Measurements from ENCODE around the genes AMY1A, GPSM2 and PSRC1.

DNA sequence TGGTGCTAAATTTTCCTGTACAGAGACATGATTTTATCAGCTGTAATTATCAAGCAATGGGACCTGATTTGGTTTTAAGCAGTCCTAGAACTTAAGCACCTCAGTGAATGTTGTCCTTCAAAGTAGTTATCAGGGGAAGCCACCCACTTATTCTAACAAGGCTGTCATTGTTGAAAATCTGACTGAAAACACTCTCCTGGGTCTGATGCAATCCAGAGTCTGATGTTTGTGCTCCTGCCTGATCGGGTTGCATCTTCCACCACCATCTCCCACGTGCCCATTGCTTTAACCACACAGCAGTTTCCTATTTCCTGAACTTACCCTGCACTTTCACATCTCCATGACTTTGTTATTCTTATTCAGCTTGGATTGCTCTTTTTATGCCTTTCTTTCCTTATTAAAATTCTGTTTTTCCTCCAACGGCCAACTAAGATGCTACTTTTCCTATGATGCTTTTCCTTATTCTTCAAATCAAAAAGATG lies 54.9 kb downstream of the S1PR1 start:
- RRBS, result no CpG with 5 or more reads among the region's 3 CpGs

DNA sequence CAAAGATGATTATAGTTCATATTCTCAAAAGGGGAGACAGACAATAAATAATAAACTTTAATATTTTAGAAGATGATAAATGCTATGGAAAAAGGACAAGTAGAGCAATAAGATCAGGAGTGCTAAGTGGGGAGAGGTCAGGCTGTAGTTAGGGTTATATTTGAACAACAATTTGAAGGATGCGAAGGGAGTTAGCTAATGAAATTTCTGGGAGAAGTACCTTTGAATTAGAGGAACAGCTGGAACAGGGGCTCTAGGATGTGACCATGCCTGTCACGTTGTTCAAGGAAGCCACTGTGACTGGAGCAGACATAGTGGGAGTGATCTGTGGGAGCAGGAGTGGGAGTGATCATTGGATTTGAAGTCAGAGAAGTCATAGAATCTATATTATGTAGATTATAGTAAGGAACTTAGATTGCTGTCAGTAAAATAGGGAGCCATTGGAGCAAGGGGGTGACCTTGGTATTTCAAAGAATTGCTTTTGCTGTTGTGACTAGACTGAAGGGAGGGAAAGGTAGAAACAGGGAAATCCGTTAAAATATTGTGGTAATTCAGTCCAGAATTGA lies 4.8 kb downstream of the RNPC3 start:
- RRBS, result no CpG with 5 or more reads among the region's 3 CpGs

- RRBS, result no CpG with 5 or more reads among the region's 10 CpGs
These were observed at the start of gene AMY1A for GRCh38 chr1:103655499-103655932. TSS of gene AMY1A (plus strand) at chr1:103655760.

DNA sequence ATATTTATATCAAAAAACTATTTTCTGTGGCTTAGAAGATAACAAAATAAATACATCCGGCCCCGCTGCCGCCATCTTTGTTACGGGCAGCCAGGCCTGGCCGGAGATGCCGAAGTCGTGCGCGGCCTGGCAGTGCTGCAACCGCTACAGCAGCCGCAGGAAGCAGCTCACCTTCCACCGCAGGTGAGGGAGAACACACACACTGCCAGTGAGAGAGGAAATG lies 323.1 kb downstream of the AMY1C start:
- RRBS, result 100% methylated on average over 3 of the region's 12 CpGs

GRCh38 chr1:106447701-106448350 lies 608.6 kb upstream of the PRMT6 start:
- RRBS, result no CpG with 5 or more reads among the region's 2 CpGs

DNA sequence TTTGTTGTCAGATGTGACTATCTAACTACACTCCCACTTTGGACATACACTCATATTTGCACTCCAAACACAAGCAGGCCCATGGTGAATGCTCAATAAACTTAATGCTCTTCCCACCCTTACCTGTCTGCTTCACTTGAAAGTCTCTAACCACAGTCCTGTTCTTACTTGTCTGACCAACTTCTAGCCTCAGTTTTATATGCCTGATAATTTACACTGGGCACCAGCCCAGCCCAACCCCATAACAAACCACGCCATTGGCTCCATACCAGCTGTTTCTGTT lies 395.4 kb downstream of the NTNG1 start:
- RRBS, result no CpG with 5 or more reads among the region's 1 CpG

GRCh38 chr1:107738593-107739223 lies 226.3 kb downstream of the VAV3 start:
- RRBS, result no CpG with 5 or more reads among the region's 3 CpGs

DNA sequence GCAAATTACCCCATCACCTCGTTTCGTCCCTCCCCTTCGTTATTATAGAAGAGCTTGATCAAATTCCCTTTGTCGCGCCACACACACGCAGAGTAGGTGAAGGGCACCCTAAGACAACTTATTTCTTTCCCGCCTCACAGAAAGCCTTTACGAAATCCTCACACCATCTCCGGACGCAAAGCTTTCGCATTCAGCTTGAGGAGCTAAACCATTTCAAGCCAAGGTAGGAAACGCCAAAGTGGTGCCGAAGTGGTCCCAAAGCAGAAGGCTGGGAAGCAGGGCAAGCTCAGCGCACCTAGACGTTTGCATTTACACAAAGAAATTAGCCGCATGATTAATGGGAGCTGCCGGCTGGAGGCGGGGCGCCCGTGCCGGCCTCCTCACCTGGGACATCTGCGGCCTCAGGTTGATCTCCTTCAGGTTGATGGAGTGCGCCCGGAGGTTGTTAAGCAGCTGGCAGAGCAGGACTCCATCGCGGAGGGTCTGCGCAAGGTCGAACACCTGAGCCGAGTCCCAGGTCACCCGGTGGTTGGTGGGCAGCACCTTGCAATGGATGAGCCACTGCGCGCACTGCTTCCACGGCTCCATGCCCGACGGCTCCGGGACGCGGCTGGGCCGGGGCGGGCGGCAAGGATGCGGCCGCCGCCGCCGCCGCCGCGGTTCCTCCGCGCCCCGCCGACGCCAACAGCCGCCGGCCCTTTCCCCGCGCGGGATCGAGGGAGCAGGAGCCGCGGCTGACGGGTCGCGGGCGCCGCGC lies 520 bp downstream of the VAV3 start:
- RRBS, result 2% methylated on average over 37 of the region's 68 CpGs

DNA sequence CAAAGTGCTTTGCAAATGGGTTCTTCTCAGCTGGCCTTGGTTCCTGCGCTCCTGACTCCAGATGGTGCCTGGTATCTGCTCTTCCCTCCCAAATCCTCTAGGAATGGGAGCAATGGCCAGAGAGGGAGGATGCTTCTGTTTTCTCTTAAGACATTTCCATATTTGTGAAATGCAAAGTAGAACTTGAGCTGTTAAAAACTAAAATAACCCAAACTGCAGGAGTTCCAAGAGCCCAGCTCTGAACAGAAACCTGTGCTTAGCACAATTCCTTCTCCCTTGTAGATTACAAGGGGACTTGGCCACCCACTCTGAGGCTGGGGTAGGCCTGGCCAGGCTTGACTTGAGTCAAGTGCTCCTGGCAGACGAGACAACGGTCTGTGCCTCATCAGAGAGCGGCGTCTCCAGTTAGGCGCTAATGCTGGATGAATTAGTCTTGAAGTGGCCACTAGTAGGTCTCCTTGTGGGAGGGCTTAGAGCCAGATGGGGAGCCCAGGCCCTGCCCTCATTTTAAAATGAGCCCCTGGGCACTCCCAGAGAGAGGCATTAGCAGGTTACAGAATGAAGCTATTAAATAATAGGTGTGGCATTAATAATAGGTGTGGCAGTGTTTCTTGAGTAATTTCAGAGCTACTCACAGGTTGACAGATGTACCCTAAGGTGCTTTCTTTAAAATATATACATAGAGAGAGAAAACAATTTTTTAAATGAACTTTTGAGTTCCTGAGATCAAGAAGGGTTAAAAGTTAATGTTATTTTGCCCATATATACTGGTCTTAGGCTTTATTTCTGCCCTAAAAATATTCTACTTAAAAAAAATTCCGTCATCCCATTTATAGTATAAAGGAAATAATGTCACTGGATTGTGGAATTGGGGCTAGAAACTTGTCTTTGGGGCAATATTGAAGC lies 1.1 kb downstream of the EEIG2 start:
- RRBS, result no CpG with 5 or more reads among the region's 7 CpGs

GRCh38 chr1:108645452-108646183 lies 15.3 kb downstream of the HENMT1 start:
- RRBS, result no CpG with 5 or more reads among the region's 10 CpGs

DNA sequence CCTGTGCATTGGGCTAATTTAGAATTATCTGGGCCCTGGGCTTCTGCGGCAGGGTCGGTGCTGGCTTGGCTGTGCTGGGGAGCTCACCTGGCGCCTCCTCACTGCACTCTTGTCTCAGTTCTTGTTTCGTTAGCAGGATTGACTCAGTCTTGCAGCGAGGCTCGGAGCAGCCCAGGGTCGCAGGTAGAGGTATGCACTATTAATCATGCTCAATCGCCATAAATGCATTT lies 1.3 kb downstream of the PRPF38B start:
- RRBS, result no CpG with 5 or more reads among the region's 8 CpGs

DNA sequence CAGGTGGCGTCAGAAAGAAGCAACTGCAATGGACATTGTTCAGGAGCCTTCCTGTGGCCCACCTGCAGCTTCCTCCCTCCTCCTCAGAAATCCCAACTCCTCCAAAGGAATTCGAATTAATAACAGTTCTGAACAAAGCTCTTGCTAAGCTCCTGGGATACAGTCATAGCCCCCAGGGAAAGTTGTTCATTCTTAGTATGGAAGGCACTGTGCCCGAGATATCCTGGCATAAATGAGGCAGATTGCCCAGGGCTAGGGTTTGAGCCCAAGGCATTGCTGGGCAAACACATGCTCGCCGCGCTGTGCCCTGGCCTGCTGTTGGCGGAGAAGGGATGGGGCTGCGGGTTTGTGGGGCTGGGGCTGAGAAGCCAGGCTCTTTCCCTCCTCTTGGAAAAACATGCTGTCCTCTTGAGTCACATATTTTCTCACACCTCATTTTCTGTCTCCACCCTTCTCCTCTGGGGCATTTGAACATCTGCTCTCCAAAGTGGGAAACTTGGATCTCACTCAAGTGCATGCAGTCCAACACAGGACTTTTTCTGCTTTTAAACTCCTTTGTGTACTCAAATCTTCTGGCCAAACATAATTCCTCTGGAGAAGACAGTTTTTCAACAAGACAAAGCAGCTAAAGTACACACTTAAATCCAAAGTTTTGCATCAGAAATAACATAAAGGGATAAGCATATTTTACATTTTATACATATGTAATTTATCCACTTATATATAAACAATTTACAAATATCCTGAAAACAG lies 28.4 kb downstream of the AKNAD1 start:
- RRBS, result no CpG with 5 or more reads among the region's 8 CpGs

DNA sequence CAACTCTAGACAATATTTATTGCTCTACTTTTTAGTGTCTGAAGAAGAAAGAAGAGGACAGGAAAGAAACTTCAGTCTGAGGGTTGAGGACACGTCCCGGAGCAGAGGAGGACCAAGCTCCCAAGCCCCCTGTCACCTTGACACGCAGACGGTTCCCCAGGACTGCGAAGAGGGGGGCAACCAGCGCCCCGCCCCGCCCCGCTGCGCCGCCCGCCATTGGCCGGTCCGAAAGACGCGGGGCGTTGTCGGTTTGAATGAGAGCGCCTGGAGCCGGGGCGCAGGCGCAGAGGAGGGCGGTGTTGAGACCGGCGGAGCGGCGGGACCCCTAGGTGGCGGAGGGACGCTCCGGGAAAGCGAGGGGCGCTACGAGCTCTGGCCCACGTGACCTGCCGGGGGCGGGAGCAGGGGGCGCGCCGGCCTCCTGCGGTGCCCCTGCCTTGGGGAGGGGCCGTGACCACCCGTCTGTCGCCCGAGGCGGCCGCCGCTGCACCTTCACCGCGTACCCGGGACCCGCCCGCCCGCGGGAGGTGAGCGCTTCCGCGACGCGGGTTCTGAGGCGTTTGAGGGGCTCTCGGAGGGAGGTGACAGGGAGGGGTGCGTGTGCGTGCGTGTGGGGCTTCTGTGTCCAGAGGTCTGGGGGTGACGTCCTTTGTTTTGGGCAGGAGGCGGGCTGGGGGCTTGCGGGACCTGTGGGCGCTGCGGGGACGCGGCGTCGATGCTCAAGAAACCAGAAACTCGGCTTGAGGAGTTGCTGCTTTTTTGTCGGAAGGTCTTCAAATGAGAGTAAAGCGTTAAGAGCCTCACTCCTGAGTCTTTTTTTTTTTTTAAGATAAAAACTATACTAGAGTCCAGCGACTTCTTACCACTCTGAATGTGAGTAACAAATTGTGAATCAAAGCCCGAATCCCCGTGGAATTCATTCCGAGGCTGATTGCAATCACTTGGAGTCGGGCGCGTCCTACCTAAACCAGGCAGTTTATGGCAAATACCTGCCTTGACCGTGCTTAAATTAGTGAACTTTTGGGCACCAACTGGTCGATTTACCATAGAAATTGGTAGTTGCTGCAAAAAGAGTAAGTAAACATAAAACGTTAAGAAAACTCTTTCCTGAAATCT lies at the start of gene GPSM2:
Gene GPSM2, plus strand, starts transcription at position 284 of the 1,116 bp plus-strand sequence.
- RRBS, result 2% methylated on average over 40 of the region's 86 CpGs

- RRBS, result no CpG with 5 or more reads among the region's 10 CpGs
These were observed 19.8 kb downstream of the CLCC1 start for GRCh38 chr1:108943209-108944171.

- RRBS, result no CpG with 5 or more reads among the region's 5 CpGs
These were observed 1.1 kb downstream of the TMEM167B start for GRCh38 chr1:109091512-109092168.

GRCh38 chr1:109114661-109115151 lies 791 bp downstream of the ELAPOR1 start:
- RRBS, result no CpG with 5 or more reads among the region's 7 CpGs

DNA sequence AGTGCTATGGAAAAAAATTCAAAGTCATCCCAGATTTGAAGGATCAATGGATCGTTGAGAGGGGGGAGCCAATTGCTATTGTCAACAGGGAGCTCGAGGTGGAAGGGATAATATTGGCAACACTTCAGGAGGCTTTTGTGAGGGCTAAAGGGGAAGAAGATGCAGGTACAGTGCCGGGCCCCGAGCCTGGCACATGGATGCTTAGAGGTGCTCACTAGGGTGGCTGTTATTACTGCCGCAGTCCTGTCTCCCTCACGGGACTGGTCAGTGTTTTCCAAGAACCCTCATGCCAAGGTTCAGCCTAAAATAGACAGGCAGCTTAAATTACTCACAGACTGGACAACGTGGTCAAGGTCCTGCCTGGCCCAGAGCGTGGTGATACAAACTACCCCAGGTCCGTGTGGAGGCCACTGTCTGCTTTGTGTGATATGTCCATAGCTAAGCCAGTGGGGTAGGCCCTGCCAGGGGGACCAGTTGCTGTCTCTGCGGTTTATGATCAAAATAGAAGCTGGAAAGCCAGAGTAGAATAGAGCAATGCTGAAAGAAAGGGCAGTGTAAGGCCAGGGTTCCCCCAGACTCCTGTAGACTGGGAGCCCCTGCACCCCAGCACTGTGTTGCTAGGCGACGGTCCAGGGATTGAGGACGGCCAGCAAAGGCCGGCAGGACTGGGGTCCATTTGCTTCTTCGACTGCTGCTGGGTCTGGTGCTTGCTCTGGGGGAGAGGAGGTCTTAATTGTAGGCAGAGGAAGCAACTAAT lies 36.0 kb downstream of the ELAPOR1 start:
- RRBS, result no CpG with 5 or more reads among the region's 15 CpGs

- RRBS, result no CpG with 5 or more reads among the region's 50 CpGs
These were observed 2.6 kb downstream of the CELSR2 start for GRCh38 chr1:109251624-109252752.

DNA sequence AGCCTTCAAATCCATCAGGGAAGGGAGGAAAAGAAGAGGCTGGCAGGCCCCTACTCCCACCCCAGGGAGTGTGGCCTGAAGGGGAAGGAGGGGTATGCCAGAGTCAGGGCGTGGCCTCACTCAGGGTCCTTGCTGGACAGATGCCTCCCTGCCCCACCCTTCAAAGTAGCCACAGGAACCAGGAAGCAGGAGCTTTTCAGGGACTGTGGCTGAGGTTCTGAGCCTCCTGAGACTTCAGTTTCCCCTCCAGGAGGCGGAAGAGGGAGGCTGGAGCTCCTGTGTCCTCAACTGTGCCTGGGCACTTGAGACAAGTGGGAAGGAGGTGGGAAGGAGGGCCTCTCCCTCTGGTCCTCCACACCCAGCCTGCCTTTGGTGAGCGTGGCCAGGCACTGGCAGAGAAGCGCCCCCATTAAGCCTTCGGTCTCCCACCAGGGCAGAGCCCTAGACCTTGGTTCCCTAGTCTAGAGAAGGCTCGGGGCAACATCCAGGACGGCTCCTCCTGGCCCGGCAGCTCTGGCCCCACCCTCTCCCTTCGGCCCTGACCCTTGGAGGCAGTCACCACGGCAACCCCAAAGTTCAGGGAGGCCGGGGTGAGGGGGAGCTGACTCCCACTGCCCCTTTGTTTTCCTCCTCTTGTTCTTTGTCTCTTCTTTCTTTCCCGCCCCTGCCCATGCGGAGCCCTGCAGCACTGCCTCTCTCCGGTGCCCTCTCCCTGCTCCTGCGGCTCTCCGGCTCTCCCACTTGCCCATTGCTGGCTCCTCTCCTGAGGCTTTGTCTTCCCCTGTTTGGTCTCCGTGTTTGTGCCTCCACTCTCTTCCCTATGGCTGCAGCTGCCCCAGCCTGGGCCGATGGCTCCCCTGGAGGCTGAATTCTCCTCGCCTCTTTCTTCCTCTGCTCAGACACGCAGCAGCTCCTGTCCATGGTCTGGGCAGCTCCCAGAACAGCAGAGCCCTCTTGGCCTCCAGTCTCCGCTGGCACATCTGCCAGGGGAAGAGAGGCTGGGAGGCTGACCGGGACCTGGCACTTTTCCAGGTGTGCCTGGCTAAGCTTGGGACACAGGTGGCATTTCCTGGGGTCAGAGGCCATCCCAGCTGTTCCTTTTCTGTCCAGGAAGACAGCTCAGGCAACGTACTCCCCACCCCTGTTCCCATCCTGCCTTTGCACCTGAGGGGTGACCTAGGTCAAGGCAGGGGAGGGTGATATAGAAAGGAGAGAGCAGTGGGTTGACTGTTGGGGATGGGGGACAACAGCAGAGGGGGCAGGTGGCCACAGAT lies 5.7 kb downstream of the CELSR2 start:
- RRBS, result 29% methylated on average over 6 of the region's 23 CpGs

GRCh38 chr1:109282690-109283619 lies at the start of gene PSRC1:
TSS of gene PSRC1 (minus strand) at chr1:109283145.
- RRBS, result 3% methylated on average over 5 of the region's 62 CpGs

Data from Ishikawa (cell line).